SJCRH30 (cell line): Measurements from ENCODE around the gene TROAP.

- RAMPAGE, long total RNA = no peak
Measured at GRCh38 chr12:48813416-48813970, 4.8 kb upstream of the CACNB3 start.

- RAMPAGE, long total RNA = no peak
Measured at GRCh38 chr12:48969680-48970281, 1.8 kb downstream of the WNT10B start.

DNA sequence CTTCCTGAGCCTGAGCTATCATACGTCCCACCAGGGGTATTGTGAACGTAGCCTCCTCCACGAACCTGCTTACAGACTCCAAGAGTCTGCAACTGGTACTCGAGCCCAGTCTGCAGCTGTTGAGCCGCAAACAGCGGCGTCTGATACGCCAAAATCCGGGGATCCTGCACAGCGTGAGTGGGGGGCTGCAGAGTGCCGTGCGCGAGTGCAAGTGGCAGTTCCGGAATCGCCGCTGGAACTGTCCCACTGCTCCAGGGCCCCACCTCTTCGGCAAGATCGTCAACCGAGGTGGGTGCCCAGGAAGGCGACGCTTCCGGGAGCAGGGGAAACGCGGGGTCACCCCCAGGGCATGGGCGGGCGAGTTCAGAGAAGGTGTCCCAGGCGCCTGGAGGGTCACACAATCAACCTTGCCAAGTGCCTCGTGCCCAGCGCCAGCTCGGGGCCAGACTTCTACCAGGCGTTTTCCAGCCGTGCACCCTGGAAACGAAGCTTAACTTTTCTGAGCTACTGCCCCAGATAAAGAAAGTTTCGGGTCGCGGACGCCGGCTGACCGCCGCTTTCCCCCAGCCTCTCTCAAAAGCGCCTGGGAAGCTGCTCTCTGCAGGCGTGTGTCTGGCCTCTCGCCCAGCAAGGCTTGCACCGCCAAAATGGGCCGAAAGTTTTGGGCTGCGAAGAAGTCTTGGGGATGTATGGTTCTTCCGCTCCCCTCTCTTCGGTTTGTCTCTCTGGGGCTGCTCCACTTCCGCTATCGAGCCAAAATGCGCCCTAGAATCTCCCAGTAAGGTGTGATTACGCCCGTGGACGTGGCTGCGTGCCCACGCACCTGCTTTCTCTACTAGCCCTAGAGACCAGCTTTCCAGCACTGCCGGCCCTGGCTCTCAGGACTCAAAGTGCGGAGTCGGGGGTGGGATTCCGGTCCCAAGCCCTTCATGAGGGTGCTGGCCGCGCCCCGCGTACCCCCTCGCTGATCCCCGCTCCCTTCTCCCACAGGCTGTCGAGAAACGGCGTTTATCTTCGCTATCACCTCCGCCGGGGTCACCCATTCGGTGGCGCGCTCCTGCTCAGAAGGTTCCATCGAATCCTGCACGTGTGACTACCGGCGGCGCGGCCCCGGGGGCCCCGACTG lies 1.7 kb downstream of the WNT1 start:
- RAMPAGE, long total RNA = no peak

- RAMPAGE, long total RNA = no peak
Measured at GRCh38 chr12:49056729-49057456, 3.7 kb downstream of the KMT2D start.

DNA sequence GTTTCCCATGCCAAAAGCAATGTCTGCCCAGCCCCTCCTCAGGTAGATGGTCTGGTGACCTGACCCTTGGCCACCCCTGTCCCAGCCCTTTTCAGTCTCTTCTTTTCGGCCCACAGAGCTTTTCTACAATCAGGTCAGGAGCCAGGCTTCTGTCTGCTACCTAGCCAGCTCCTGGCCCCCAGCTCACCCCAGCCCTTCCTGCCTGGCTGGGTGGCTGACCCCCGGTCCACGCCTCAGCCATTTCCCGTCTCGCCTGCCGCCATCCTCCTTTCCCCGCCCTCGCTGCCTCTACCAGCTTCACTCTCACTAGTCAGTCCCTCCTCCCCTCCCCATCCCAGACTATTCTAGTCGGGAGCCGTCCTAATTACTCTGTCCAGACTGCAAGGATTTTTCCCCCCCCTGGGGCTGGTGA lies 918 bp downstream of the DHH start:
- RAMPAGE, long total RNA = no peak

- RAMPAGE, long total RNA = no peak
Measured at GRCh38 chr12:49126672-49127601, 4.3 kb downstream of the TUBA1B start.

DNA sequence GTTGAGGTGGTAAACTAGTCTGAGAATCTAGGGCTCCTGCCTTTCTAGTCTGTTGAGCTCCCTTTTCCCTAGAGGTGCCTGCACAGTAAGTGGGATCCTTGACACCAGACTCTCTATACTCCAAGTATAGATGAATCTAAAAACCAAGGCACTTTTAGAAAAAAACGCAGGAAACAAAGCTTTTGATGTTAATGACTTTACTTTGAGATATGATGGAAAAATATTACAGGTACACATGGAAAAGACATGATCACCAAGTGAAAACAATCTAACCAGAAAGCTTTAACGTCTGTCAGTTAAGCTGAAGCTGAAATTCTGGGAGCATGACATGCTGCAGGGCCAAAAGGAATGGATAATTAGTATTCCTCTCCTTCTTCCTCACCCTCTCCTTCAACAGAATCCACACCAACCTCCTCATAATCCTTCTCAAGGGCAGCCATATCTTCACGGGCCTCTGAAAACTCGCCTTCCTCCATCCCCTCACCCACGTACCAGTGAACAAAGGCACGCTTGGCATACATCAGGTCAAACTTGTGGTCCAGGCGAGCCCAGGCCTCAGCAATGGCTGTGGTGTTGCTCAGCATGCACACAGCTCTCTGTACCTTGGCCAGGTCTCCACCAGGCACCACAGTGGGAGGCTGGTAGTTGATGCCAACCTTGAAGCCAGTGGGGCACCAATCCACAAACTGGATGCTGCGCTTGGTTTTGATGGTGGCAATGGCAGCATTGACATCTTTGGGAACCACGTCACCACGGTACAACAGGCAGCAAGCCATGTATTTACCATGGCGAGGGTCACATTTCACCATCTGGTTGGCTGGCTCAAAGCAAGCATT lies 3.4 kb downstream of the TUBA1B start:
- RAMPAGE, long total RNA = no peak

DNA sequence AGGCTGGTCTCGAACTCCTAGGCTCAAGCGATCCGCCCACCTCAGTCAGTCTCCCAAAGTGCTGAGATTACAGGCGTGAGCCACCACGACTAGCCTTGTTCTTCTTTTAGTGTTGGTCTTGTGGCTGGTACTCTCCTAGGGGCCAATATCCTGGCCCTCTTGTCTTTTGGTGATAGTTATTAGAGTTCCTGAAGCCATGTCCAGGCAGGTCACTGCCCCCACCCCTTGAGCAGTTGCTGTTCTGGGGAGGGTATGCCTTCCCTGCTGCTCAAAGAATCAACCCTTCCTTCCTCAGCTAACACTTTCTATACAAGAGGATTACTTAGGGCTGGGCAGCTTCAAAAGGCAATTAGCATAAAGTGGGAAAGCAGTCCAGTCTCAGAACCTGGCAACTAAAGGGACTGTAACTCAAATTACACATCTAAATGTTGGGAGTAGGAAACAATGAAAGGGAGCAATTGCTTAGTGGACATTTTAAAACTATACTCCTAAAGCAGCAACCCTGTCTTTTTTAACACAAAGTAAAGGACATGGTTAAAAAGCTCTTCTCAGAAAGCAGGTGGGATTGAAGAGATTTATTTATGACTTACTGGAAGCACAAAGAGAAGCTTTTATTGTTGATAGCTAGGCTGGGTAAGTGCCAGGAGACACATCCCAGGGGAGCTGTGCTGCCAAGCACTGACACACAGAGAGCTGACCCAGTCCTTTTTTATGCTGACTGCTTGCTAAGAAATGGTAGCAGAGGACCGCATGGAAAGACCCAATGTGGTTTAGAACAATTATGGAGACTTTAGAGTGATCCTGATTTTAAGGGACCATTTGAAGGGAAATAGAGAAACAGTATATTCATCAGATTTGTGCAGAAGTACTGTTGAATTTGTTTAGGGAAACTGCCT lies 26.0 kb upstream of the TUBA1A start:
- RAMPAGE, long total RNA = no peak

DNA sequence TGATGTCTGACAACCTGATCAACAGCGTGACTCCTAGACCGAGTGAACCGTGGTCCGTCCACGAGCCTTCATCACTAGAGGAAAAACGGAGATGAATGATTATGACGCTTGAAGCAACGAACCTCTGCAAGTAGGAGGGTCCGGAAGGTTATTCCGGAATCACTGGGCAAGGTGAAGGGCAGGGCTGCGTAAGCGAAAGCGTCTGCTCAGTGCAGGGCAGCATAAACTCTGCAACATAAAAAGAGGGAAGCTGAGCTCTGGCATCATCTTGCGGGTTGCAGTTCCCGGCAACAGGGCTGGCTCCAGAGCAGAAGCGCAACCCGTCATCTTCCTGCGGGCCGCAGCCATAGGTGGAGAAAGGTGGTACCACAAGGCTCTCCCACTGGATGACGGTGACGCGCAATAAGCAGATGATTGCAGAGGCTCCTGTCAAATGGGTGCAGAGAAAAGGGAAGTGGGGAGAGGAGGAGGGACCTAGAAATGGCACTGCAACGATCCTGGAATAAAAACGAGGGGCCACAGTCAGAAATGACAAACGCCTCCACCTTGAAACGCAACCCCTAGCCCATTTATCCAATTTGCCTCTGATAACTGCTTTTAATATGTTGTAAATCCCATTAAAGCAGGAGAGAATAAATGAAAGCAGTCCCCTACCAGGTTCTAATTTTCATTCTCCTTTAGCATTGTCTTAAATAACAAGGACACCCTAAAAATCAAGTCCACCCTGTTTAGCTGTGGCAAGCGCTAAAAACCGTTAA lies 31.1 kb upstream of the TUBA1C start:
- RAMPAGE, long total RNA = no peak

GRCh38 chr12:49292708-49293815 lies 1.9 kb upstream of the PRPH start:
- RAMPAGE, long total RNA = no peak

GRCh38 chr12:49322798-49323802 lies at the start of gene TROAP:
TSS of gene TROAP (plus strand) at chr12:49323255.
- RAMPAGE, long total RNA = start-site peak on the plus strand at chr12:49323234-49323293, 237 and 132 reads in 2 replicates

- RAMPAGE, long total RNA = no peak
Measured at GRCh38 chr12:49344641-49345903, 1.6 kb upstream of the DNAJC22 start.

DNA sequence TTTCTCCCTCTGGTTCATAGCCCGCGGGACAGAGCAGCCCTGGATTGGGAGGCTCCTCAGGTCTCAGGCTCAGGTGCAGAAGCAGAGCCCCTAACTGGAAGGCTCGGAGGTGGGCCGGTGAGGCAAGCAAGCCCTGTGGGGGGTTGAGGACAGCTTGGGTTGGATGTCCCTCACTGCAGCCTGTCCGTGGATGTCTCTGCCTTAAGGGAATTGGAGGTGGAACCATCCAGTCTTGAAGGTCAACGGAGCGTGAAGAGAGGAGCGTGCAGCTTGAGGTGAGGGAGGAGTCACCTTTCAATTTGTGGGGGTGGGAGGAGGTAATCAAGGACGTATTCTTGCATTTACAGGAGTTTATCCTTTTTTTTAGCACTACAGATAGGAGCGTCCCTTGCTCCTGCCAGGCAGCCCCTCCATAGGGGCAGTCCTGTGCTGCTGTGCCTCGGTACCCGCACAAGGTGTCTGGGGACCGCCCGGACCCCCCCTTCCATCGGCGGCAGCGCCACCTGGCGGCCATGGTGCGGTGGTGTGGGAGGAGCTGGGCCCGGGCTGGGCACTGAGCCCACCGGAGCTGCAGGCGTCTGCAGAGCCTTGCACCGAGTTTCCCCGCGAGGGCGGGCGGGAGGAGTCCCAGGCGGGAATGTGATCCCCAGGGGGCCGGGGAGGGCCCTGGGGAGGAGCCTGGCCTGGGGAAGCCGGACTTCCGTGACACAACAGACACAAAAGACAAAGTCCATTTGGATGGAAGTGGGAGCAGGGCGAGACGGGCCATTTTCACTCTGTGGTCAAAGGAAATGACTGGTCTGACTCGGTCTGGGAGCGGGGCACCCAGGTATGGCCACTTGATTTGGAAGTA lies 815 bp downstream of the DNAJC22 start:
- RAMPAGE, long total RNA = no peak

DNA sequence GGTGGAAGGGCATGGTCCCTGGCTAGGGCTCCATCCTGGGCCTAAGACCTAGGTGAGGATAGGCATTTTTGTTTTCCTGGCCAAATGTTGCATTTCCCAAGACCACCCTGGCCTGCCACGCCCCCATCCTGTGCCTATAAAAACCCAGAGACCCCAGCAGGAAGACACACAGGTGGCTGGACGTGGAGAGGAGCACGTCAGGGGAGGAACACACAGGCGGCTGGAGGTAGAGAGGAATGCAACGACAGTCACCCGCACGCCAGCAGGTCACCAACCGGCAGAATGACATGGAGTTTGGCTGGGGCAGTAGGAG lies 62.9 kb upstream of the KCNH3 start:
- RAMPAGE, long total RNA = no peak

DNA sequence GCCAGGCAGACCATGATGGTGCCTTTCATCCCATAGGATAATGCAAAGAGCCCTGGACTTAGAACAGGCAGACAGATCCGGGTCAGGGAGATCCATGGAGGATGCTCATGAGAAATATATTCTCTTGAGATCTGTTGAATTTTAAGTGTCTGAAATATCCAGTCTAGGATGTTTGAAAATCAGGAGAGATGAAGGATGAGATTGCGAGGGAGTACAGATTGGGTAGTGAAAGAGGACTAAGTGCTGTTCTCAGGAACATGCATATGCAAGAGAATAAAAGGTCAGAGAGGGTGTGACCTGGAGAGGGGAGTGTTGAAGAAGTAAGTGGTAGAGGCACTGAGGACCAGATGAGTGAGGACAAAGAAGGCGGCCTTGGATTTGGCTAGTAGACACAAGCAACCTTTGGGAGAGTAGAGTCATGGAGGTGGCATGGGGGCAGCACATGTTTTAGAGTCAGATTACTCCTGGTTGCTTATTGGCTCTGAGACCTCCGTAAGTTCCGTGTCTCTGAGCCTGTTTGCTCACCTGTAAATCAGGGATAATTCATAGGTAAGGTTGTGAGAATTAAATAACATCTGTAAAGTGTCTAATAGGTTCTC lies 16.9 kb downstream of the PRPF40B start:
- RAMPAGE, long total RNA = no peak

DNA sequence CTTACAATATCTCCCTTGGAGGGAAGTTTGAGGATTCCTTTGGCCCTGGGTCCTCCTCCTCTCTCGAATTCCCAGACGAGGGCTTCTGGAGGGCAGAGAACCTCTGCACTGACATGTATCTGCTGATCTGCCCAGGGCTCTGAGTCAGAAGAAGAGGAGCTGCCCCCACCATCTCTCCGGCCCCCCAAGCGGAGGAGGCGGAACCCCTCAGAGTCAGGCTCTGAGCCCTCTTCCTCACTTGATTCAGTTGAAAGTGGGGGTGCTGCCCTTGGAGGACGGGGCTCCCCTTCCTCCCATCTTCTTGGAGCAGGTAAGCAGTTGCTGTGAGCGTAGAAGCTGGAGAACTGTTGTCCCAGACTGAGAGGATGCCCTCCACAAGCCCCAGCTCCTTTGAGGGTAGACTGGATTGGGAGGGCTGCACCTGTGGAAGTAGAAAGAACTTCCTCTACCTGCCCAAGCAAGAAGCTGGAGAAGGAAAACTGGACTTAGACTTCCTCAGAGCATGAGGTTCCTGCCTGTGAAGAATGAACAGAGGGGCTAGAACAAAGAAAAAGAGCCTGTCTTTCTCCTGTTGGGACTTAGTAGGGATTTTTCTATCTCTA lies 19.8 kb downstream of the PRPF40B start:
- RAMPAGE, long total RNA = no peak

- RAMPAGE, long total RNA = no peak
Measured at GRCh38 chr12:49795610-49796105, 32.6 kb downstream of the NCKAP5L start.

- RAMPAGE, long total RNA = no peak
Measured at GRCh38 chr12:49838371-49838953, 4.4 kb downstream of the BCDIN3D start.

- RAMPAGE, long total RNA = no peak
Measured at GRCh38 chr12:50085585-50085993, 447 bp downstream of the SMARCD1 start.

DNA sequence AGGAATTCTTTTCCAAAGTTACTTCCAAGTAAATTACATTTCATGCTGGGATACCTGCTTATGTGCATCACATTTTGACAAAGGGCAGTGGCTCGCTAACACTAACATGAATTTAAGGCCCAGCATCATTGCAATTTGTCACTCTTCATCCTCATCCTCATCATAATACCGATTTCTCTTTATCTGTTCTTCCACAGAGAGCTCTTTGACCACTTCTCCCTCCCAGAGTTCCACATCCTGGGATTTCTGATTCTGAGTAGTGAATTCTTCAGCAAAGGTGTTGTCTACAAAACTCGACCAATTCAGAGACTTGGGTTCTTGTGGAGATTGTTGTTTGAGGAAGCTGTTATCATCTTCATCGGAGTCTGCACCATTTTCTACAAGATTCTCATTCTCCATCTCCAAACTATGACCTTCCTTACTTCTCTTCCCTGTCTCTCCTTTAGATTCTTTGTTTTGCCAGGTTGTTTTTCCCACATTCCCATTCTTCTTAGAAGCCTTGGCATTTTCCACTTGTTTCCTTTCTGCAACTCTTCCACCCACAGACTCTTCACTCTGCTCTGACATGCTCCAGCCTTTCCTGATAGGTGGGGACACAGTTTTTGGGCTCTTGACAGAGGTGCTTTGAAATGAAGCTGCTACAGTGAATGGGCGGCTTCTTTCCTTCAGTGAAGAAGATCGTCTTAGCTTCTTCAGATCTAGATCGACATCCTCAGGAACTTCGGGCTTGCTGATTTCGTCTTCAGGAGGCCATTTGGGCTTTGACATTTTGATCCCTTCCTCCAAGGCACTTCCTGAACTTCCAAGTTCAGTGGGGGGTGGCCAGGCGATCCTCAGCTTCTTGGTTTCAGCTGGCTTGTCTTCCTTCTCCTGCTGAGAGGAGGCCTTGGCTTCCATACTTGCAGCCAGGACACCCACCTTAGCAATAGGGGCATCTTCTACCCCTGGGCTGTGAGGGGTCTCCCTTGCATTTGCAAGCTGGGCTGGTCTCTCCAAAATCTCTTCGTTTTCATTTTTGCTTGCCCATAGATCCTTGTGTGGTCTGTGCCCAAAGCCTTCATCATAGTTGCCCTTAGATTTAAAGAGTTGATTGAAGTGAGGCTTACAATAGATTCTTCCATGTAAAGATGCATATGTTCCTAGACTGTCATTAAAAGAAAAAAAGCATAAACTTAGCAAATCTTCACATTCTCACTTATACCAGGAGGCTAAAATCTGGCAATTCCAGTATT lies 10.2 kb upstream of the CERS5 start:
- RAMPAGE, long total RNA = no peak